Epithelial cell of prostate (primary cell): ENCODE measurements around the gene EPAS1.

DNA sequence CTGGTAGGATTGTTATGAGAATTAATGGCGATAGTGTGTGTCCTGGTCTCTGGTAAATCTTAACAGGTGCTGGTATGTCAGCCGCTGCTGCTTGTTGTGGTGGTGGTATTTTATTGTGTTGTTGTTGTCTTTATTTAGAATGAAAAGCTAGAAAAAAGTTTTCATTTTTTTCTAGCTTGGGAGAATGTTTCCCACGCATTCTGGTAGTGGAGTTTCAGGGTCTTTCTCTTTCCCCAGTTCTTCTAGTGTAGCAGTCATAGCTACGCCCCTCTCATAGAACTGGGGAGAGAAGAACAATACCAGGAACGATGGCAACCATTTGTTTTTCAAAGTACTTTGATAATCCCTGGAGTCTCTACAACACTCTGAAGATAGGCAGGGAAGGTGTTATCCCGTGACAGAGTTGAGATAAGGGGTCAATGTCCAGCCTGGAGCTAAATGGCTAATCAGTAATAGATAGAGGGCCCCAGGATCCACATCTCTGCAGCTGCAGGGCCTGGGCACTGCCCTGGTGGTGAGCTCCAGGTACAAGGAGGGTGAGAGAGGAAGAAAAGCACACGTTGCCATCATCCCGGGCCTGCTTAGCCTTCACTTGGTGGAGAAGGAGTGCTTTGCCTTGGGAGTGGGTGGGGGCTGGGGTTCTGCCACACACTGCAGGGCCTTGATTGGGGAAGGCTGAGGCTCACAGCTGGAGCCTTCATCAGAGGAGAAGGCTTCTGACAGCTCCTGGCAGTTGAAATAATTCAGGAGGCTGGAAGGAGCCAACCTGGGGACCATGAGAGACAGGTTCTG lies 260.6 kb downstream of the PRKCE start:
- RRBS: no CpG with 5 or more reads among the region's 8 CpGs

- RRBS: no CpG with 5 or more reads among the region's 4 CpGs
Measured at GRCh38 chr2:45937163-45937456, 285.6 kb downstream of the PRKCE start.

- RRBS: no CpG with 5 or more reads among the region's 1 CpG
Measured at GRCh38 chr2:45938275-45938774, 286.9 kb downstream of the PRKCE start.

DNA sequence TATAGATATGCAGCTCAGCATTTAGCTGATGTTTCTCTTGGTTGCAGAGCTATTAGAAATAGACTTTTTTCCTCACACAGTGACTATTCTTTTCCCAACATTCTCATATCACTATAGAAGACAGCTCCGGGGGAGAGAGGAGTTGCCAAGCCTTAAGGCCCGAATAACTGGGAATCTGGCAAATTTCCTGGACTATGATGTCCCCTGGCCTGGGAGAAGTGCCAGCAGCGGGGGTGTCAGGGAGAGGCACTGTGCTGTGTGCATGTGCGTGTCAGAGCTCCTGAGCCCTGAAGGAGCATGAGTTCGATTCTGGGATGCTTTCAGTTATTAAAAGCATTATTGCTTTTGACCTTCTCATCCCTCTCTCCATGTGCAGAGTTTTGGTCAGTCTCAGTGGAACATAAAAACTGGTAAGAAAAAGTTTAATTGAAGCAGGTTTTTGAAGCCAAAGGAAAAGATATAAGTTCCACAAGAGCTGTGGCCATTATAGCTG lies 311.1 kb downstream of the PRKCE start:
- RRBS: no CpG with 5 or more reads among the region's 5 CpGs

DNA sequence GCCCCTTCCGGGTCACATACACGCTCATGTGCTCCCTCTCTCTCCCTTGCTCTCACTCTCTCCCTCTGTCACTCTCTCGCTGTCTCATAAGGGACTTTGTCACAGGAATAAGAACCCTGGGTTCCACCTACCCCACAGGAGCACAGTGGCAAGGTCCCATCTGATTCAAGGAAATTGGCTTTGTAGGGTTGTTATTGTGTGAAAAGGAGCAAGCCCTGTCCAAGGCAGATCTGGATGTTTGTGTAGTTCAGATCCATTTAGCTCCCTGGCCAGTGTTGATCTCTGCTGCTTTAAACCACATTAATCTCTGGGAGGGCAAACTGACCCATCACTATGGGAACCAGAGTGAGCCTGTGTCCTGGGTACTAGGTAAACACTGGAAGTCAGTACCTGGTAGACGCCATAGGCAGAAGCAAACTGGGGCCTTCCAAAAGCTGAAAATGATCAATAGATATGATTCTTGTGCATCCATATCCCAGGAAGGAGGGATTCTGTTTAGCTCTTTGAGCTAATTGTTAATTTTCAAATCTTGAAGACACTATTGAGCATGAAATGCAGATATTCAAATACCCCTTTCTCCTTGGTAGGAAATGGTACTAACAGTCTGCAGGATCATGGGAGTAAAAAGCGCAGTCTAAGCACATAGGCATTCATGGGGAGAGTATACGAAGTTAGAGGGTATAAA lies 271.5 kb upstream of the EPAS1 start:
- RRBS: no CpG with 5 or more reads among the region's 6 CpGs

DNA sequence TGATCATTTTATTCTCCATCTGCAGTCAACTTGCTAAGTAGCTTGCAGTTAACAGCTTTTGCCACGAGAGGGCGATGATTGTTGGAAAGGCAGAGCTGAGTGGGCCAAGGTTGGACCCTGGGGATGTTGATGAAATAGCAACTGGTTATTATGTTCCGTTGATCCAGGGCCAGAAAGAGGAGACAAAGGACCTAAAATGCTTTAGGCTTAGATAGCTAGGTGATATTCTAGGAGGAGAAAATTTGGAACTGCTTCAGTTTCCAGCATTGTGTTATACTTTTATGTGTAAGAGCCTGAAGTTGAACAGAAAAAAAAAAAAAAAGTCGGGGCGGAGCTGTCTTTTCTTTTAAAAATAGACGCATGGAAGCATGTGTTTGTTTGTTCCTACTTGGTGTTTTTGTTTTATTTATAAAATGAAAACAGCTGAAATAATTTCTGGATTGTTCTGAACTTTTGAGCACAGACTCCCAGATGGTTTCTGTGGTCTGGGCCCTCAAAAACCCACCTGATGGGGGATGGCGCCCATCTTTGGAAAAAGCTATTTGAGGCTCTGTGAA lies 234.1 kb upstream of the EPAS1 start:
- RRBS: no CpG with 5 or more reads among the region's 7 CpGs

- RRBS: no CpG with 5 or more reads among the region's 9 CpGs
Measured at GRCh38 chr2:46256450-46257239, 40.6 kb upstream of the EPAS1 start.

- RRBS: no CpG with 5 or more reads among the region's 21 CpGs
Measured at GRCh38 chr2:46275788-46276428, 21.3 kb upstream of the EPAS1 start.

DNA sequence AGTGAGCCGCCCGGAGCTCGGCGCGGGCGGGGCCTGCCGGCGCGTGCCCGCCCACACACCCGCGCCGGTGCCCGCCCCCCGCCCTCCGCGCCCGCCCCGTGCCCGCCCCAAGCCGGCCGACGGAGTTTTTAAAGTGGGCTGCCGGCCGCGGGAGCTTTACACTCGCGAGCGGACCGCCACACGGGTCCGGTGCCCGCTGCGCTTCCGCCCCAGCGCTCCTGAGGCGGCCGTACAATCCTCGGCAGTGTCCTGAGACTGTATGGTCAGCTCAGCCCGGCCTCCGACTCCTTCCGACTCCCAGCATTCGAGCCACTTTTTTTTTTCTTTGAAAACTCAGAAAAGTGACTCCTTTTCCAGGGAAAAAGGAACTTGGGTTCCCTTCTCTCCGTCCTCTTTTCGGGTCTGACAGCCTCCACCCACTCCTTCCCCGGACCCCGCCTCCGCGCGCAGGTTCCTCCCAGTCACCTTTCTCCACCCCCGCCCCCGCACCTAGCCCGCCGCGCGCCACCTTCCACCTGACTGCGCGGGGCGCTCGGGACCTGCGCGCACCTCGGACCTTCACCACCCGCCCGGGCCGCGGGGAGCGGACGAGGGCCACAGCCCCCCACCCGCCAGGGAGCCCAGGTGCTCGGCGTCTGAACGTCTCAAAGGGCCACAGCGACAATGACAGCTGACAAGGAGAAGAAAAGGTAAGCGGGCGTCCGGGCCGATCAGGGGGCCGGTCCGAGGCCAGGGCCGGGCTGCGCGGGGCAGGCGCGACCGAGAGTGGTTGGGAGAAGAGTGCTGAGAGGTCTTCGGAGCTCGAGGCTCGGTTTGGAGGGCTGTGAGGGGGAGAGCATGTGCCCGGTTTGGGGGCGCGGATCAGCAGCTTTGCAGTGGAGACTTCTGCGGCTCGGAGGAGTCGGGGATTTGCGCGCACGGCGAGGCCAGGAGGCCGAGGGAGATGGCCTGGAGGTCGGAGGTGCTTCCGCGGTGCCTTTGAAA lies at the start of gene EPAS1:
Gene EPAS1 (plus strand): TSS at position 159 of the 984 bp plus-strand sequence.
- RRBS: 2% methylated on average over 28 of the region's 103 CpGs

DNA sequence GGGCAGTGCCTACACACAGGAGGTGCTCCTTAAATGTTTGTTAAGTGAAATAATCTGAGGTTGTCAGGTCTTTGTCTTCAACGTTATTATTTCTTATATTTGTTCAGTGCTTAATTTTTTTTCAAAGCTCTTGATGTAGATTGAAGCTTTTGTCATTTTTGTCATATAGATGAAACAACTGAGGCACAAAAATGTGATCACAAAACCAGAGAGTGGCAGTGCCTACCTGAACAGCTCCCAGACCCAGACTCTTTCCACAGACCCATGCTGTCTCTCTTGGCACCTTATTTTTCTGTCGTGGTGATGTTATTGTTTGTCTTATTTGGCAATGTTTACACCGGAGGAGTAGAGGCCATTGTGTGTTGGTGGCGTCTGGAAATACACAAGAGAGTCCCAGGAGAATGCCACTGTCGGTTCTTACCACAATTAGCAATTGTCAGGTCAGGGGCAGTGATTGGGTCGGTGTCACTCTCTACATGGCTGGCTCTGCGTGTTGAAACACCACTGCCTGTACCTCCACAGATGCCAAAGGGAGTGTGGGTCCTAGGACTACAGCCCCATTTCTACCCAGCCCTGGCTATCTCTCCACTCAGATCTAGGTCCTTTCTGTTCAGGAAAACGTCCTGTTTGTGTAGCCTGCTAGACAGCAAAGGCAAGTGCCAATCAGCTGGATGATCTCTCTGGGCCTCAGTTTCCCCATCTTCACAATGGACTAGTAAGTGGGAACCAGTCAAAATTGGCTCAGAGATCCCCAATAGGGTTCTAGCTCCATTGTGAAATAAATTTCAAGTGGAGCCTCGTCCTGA lies 16.9 kb downstream of the EPAS1 start:
- RRBS: no CpG with 5 or more reads among the region's 9 CpGs

DNA sequence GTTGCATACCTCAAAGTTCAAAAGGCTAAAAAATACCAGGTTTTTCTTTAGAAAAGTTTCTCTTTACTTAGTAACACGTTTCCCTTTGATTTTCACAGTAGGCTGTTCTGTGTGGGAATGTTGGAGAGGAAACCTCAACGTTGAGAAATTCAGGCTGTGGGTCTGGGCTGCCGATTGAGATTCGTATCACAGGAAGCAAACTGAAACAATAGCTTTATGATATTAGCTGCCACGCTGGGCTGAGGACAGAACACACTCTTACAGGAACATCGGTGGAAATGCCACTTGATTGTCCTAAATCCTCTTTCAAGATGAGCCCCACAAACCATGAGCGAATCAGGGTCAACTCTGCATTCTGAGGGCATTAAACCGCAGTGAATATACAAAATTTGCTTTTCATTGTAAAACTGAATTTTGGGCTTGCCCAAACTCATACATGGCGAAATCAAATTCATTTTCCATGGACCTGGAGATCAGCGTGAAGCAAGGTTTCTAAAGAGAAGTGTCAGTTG lies 53.2 kb downstream of the EPAS1 start:
- RRBS: no CpG with 5 or more reads among the region's 10 CpGs

DNA sequence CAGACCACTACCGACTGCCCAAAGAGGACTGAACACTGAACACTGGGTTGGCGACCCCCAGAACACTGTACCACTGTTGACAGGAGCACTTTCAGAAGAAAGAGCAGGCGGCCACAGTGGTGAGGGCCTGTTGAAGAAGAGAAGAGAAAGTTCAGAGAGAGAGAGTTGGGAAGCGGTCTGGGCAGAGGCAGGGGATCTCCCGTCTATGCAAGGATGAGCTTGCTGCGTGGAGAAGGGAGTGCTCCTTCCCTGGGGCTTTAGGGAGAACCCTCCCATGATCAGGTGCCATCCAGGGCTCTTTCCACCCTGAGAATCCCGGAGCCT lies 85.6 kb downstream of the EPAS1 start:
- RRBS: no CpG with 5 or more reads among the region's 7 CpGs

DNA sequence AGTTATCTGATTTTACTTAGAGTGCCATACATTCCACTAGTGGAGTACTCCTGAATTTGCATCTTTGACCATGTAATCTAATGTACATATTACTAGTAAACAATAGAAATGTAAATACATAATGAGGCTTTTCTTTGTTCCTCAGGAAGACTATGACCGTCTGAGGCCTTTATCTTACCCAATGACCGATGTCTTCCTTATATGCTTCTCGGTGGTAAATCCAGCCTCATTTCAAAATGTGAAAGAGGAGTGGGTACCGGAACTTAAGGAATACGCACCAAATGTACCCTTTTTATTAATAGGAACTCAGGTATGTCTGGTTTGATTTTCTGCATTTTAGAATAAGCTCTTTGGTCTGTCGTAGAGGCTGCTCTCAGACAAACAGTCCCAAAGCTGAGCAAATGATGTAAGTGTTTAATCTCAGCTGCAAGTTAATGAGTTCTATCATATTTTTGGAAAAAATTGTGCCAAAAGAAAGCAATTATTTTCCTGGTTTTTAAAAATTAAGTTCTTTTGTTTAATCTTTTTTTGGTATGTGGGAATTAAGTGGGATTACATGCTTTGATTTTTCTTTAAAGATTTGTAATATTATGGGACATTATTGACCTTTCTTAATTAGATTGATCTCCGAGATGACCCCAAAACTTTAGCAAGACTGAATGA lies 33.7 kb upstream of the ATP6V1E2 start:
- RRBS: no CpG with 5 or more reads among the region's 7 CpGs

- RRBS: no CpG with 5 or more reads among the region's 2 CpGs
Measured at GRCh38 chr2:46818106-46818335, 97.6 kb downstream of the MCFD2 start.

DNA sequence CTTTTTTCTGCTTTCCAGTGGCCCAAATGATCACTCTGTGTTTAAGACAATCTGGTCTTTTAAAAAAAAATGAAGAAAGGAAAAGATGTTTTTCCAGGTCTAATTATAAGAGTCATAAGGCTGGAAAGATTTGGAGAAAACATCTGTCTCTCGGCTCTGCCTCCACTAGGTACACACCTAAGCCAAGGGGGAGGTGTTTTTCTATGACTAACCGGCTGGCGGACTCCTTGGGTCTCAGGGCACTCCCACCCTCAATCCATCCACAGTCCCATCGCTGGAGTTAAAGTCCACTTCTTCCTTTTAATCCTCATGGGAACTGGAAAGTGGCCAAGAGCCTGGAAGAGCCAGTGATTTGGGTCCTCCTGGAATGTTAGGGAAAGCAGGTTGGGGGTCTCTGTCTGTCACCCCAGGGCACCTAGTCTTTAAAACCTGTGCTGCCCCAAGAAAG lies 66.6 kb downstream of the MCFD2 start:
- RRBS: no CpG with 5 or more reads among the region's 4 CpGs

- RRBS: no CpG with 5 or more reads among the region's 8 CpGs
Measured at GRCh38 chr2:46909578-46910445, 5.8 kb downstream of the MCFD2 start.

GRCh38 chr2:46939368-46940067 lies 1.5 kb upstream of the TTC7A start:
- RRBS: no CpG with 5 or more reads among the region's 10 CpGs

DNA sequence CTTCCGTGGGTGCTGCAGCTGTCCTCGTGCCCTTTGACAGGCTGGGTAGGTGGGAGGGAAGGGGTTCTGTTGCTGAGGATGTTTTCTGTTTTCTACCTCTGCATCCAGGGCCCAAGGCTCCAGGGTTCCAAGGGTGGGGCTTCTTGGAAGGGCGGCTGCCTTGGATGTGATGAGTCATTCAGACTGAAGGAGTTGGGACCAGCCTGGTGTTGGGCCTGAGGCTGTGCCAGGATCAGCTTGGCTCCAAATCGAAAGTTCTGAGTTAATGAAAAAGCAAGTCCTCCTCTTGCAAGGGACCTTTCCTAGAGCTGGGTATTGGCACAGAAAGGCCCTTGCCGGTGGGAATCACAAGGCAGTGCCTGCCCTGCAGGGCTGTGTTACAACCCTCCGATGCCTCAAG lies 26.9 kb downstream of the TTC7A start:
- RRBS: no CpG with 5 or more reads among the region's 6 CpGs

GRCh38 chr2:47077318-47077595 lies 77.9 kb downstream of the STPG4 start:
- RRBS: no CpG with 5 or more reads among the region's 3 CpGs

- RRBS: no CpG with 5 or more reads among the region's 13 CpGs
Measured at GRCh38 chr2:47083736-47084420, 71.2 kb downstream of the STPG4 start.